Neural progenitor cell (in vitro differentiated cells): ENCODE measurements around a stretch of chr9.

- RAMPAGE, long total RNA, result no peak
Observed at GRCh38 chr9:134331284-134331943, 5.2 kb downstream of the RXRA start.

DNA sequence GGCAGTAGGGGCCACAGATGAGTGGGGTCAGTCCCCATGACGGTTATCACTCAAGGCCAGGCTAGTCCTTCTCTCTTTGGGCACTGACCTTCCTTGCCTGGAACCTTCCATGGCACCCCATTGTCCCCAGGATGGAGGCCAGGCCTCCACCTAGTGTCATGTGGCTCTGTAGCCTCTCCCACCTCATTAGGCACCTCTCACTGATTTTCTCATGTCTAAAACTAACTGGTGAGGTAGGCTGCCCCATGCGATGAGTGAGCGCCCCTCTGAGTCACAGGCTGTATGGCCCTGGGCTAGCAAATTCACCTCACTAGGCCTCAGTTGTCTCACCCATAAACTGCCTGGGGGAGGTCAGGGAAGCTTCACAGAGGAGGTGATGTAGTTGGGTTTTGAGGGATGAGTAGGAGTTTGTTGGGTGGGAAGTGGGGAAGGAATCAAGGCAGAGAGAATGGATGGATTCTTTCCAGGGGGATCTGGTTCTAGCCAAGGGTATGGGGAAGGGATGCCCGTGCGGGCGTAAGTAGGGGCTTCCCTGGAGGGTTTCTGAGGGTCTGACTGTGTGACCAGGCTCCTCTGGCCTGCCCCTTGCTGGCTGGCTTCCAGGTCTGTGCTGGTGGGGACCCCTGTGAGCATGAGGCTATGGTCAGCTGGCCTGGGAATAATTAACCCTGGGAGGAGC is 8.9 kb downstream of the RXRA start:
- RAMPAGE, long total RNA, result no peak

GRCh38 chr9:134341315-134342219 is 15.3 kb downstream of the RXRA start:
- RAMPAGE, long total RNA, result no peak

DNA sequence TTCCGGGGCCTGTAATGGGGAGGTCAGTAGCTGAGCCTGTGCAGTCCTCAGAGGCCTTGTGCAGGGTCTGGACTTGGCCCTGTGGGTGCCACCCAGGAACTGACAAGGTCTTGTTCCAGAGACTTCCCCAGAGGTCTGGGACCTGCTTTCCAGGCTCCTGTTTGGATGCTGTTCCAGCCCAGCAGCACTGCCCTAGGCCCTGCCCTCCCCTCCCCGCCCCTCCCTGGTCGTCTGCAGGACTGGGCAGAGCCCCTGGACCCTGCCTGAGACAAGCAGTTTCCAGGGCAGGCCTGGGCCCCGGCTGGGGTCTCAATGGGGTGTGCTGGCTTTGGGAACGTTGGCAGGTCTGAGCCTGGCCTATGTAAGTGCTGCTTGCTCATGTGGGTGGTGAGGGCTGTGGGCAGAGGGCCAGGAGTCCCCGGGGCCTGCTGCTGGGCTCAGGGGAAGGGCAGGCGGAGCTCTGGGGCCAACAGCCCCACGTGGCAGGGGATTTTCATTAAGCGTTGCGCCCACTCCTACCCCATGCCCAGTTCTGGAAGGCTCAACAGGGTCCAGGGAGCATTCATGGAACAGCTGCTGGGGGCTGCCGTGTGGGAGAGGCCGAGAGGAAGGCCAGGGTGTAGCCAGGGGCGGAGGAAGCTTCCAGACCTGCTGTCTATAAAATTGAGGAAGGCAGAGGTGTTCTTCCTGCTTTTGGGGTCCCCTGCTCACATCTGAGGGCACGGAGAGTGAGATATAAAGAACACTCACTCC is 32.4 kb downstream of the RXRA start:
- RAMPAGE, long total RNA, result no peak

DNA sequence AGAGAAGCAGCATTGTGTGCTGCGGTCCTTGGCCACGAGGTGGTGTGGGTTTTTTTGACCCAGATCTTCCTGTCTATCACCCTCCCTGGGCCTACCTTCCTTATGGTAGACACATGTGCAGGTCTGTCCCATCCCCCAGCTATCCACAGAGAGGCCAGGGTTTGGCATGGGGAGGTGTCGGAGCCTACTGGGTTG is 47.1 kb downstream of the RXRA start:
- RAMPAGE, long total RNA, result no peak

DNA sequence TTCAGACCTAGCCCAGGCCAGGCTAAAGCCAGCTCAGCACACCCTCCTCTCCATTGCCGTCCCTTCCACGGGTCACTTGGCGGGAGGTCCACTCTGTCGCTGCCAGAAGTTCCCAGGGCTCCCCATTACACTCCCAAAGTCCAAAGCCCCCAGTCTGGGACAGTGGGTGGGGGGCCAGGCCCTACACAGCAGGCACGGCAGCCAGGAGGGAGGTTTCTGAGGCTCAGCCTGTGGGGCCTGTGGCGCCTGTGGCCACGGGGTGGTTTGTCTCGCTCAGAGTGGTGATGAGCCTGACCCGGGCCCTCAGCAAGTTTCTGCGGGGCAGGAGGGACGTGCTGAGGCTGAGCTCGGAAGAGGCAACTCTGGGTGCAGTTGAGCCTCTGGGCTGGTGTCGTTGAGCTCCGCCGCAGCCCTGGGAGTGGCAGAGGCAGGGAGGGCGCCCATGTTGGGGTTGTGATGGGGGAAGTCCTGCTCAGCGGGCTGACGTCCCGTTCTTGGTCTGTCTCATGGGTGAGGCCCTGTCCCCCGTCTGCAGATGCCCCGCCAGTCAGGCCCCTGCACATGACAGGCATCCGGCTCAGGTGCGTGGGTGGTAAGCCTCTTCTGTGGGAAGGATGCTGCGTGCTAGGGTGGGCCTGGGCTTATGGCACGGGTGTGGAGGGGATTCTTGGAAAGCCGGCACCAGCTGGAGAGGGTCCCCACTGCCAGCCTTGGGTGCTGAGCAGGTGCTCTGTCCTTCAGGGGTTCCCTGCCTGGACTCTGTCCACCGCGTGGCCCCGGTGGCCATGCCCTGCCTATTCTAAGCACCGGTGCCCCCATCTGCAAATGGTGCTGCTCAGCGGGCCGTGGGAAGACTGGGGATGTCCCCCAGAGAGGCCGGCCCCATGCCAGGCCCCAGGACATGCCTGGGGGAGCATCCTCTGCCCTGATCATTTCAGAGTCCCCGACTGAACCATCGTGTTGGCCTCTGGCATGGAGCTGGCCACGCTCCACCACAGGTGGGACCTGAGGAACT is 64.3 kb downstream of the RXRA start:
- RAMPAGE, long total RNA, result no peak

DNA sequence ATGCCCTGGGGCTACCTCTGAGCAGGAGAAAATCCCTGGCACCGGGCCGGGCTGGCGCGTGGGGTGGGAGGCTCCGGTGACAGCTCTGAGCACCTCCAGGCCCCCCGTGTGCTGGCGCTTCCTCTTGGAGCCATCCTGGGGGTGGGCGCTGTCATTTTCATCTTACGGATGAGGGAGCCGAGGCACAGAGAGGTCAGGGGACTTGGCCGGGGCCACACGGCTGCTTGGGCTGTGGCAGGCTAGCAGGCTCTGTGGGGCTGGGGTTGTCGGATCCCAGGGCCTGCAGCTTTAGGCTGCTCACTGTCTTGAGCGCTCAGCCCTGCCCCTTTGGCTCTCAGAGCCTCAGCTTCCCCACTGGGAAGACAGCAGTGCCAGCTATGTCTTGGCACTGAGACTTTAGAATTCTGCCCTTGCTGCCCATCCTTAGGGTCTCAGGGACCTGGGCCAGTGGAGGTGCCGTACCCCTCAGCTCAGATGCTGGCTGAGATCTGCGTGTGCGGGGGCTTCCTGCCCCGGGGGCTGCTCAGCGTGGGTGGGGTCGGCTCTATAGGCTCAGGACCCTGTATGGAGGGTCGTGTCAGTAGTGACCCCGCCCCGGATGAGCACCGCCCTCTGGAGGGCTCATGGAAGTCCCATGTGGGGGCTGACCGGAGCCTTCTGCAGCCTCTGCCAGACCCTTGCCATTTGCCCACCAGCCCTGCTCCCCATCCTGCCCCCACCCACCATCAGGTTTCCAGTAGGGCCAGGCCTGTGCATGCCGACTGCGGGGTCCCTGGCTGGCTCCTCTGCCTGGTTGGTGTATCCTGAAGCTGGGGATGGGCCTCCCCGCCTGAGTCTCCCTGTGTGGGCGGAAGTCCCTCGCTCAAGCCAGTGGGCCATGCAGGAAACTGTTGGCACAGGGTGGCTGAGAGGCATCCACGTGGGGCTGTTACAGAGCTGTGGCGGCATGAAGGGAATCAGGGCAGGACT is 88.3 kb downstream of the RXRA start:
- RAMPAGE, long total RNA, result no peak

GRCh38 chr9:134419344-134420112 is 93.3 kb downstream of the RXRA start:
- RAMPAGE, long total RNA, result no peak

DNA sequence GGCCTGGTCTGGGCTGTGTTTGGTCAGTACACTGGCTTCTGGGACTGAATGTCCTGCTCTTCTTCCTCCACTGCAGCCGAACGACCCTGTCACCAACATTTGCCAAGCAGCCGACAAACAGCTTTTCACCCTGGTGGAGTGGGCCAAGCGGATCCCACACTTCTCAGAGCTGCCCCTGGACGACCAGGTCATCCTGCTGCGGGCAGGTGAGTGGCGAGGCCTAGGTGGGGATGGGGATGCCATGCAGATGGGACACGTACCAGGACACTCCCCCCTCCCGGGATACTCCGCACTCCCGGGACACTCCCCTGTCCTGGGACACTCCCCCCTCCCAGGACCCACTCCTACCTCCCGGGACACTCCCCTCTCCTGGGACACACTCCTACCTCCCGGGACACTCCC is 95.3 kb downstream of the RXRA start:
- RAMPAGE, long total RNA, result no peak

DNA sequence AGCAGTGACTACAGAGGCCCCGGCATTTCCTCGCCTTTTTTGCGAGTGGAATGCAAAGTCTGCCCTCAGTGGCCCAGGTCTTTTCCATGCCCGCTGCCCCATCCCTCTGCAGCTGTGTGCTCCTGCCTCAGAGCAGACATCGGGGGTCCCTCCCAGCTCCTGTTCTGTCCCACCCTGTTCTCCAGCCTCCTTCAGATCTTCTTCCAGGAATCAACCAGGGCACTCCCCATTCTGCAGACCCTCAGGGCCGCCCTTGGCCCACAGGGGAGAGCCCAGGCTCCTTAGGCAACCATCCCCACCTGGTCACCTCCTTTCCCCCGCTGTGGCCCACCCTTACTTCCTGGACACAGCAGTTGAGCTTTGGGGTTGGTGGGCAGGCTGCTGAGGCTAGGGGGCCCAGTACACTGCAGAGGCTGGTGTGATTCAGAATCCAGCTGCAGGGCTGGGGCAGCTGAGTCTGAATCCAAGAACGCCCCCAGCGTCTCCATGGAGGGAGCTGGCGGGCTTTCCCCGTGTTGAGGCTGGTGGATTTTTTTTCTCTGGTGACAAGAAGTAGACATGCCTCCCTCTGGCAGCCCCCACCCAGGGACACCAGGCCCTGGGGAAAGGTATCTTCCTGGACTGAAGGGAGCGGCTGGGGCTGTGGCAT is 104.7 kb downstream of the RXRA start:
- RAMPAGE, long total RNA, result no peak

DNA sequence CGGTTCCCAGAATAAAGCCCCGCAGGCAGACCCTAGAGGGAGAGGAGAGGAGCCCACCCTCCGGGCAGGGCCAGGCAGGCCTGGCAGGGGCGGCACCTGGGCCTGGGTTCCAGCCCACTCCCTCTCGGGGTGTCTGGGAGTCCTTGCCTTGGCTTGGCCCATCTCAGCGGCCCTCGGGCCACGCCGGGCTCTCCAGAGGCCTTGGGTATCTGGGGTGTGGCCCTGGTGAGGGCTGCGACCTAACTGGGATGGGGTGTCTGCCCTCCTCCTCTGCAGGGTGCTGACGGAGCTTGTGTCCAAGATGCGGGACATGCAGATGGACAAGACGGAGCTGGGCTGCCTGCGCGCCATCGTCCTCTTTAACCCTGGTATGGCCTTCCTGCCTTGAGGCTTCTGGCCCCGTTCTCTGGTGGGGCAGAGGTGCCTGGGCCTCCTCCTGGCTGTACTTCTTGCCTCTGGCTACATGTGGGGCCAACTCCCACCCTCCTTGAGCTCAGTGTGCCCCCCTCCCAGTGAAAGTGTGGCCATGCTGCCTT is 105.4 kb downstream of the RXRA start:
- RAMPAGE, long total RNA, result no peak

GRCh38 chr9:134468848-134469522 is 142.7 kb downstream of the RXRA start:
- RAMPAGE, long total RNA, result no peak

GRCh38 chr9:134526790-134527315 is 114.8 kb upstream of the COL5A1 start:
- RAMPAGE, long total RNA, result no peak

GRCh38 chr9:134644859-134645735 is 3.5 kb downstream of the COL5A1 start:
- RAMPAGE, long total RNA, result no peak

- RAMPAGE, long total RNA, result no peak
Observed at GRCh38 chr9:134724458-134724917, 82.9 kb downstream of the COL5A1 start.

GRCh38 chr9:134728190-134728843 is 86.7 kb downstream of the COL5A1 start:
- RAMPAGE, long total RNA, result no peak

DNA sequence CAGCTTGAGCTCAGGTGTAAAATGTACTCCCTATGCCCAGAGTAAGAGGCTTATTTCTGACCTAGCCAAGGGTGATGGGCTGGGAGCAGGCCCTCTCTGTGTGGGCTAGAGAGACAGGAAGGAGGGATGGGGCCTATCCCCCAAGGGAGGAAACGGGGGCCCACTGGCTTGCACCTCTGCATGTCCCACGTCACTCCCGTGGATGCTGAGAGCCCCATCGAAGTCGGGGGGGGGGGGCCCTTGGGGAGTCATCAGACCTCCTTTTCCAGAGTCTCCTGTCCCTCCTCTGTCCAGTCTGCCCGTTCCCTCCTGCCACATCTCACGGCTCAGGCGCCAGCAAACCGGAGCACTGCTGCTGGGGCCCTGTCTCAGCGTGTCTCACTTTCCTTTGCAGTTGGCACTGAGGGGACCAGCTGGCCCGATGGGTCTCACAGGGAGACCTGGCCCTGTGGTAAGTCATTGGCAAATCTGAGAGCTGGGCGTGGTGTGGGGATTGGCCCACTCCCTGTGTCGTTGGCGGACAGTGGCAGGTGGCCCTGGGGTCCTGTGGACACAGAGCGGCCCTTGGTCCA is 110.7 kb downstream of the COL5A1 start:
- RAMPAGE, long total RNA, result no peak

DNA sequence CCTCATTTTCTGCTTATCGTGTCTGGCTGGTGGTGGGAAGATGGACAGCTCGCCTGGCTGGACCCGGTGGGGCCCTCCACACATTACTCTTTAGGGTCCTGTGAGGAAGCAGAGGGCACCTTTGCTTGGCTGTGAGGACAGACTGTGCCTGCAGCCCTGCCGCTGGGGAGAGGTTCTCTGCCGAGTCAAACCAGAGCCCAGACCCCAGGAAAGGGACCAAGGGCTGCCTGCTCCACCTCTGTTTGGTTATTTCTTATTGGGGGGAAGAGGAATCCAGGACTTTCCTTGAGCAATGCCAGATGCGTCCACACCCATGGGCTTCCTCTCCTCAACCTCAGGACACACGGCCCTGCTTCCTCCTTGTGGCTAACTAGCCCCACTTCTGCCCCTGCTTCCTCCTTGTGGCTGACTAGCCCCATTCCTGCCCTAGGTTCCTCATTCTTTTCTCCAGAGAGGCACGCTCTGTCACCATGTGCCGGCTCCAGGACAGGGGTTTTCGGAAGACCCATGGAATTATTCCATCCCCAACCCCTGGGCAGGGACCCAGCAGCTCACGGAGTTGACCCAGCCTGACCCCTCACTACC is 11.4 kb upstream of the FCN1 start:
- RAMPAGE, long total RNA, result no peak

DNA sequence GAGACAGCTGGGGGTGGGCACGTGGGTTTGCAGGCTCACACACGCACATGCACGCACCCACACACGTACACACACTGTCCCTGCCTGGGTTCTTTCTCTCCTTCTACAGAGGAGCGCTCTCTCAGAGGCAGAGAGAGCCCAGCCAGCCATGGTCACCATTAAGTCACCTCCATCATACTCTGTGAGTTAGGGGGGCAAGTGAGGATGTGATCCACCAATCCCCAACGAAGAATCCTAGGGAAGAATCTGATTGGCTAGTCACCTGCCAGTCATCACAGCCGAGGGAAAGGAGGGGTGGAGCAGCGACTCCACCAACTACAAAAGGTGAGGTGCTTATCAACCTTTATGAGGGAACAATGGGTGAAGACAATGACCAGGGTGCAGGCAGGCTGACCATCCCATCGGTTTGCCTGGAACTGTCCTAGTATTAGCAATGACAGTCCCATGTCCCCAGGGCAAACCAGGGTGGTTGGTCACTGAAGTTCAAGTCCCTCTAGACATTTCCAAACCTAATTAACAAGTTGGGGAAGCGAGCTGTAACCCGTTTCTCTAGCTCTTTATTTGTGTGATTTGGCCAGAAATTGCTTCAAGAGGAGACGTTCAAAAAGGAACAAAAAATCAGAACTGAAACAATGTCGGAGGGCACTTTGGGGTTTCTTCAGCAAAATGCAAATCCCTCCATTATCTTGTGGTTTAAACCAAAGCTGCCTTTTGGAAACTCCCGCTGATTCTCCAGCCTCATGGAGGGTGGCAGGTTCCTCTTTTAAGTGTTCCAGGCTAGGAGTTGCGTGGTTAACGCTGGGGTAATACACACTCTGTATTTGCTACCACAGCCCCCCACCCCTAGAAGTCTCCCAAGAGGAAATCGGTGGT is 18.8 kb upstream of the FCN1 start:
- RAMPAGE, long total RNA, result no peak

- RAMPAGE, long total RNA, result no peak
Observed at GRCh38 chr9:135253595-135254222, 166.2 kb downstream of the OLFM1 start.